Metanephros (tissue), 2 donors: ENCODE measurements around the genes HMX1, USP17L20 and USP17L25.

GRCh38 chr4:8536880-8537680 lies 43.1 kb upstream of the GPR78 start:
- RAMPAGE, long total RNA: no peak

GRCh38 chr4:8871713-8872399 lies at the start of gene HMX1:
Gene HMX1 (minus strand): TSS chr4:8871839.
- RAMPAGE, long total RNA: no peak

GRCh38 chr4:8956178-8956597 lies 84.5 kb upstream of the HMX1 start:
- RAMPAGE, long total RNA: no peak

- RAMPAGE, long total RNA: no peak
These were observed 46.5 kb upstream of the FAM90A26 start for GRCh38 chr4:9123756-9124000.

GRCh38 chr4:9257936-9258217 lies at the start of gene USP17L20:
Gene USP17L20 (plus strand): TSS chr4:9258124.
- RAMPAGE, long total RNA: no peak

- RAMPAGE, long total RNA: no peak
These were observed at the start of gene USP17L25 for GRCh38 chr4:9329660-9330176. Gene USP17L25 (plus strand): TSS chr4:9329911.

- RAMPAGE, long total RNA: no peak
These were observed 18.2 kb downstream of the USP17L30 start for GRCh38 chr4:9381159-9381500.

DNA sequence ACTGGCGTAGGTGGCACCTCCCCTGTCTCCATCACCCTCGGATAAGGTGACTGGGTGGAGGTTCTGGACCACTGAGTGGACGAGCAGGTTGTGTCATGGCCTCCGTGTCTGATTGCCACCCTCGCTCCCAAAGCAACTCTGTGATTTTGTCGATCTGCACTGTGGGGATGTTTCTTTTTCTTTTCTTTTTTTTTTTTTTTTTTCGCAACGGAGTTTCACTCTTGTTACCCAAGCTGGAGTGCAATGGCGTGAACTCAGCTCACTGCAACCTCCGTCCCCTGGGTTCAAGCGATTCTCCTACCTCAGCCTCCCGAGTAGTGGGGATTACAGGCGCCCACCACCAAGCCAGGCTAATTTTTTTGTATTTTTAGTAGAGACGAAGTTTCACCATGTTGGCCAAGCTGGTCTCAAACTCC lies 56.2 kb downstream of the DEFB131A start:
- RAMPAGE, long total RNA: no peak

DNA sequence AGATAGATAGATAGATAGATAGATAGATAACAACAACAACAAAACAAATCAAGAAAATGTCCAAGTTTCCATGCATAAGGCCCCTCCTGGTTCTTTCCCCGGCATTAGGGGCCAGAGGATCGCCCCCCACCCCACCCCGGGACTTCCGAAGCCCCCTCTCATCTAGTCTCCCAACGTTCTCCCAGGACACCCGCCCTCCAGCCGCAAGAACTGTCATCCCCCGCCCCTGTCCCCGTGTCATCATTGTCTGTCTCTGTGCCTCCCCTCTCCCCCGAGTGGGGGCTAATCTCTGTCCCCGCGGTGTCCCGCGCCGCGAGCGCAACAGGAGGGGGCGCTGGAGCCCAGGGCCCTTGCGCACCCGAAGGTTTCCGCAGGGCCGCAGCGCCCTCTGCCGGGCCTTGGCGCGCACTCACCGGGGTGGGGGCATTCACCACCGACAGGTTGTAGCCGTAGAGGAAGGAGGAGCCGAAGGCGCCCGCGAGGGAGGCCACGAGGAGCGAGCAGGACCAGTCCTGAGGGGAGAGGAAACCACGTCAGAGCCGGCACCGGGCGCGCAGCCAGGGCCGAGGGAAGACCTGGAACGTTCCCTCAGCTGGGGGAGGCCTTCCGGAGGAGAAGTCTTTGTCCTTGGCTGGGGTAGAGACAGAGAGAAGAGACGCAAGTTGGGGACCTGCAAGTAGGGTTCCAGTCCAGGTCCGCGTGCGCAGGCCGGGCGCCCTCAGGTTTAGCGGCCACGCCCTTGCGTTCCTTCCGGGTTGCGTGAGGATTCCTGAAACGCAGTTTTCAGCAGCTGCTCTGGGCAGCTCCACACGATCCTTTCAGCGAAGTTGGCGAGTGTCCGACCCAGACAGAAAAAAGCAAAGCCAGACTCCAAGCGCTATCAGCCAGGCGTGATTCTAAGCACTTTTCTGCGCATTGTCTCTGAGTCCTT lies 2.5 kb downstream of the SLC2A9 start:
- RAMPAGE, long total RNA: no peak

- RAMPAGE, long total RNA: no peak
These were observed 30.1 kb downstream of the WDR1 start for GRCh38 chr4:10086507-10086899.

GRCh38 chr4:10115084-10115648 lies 1.4 kb downstream of the WDR1 start:
- RAMPAGE, long total RNA: no peak

DNA sequence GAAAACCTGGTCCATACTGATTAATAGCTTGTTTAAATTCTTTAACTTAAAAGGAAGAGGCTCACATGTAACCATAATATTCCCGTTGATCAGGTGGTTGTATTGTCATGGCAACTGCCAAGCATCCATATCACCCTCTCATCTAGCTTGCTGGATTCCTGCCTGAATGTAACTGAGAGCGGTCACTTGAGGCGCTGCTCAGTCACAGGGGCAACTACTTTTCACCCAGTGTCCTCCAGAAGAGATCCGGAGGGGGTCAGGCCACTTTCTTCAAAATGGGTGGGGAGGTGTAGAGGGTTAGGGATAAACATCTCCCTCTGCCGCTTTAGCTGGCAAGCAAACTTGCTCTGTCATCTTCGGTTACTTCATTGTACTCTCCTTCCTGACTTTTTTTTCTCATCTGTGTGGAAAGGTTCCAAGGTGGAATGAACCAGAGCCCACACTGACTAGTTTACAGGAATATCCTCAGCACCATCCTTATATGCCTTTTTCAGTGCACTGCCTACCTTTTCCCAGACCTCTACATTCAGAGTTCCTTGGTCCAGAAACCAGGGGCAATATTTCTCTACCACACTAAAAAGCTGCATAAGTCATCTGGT lies 56.8 kb upstream of the WDR1 start:
- RAMPAGE, long total RNA: no peak

GRCh38 chr4:10410664-10411090 lies 46.5 kb downstream of the ZNF518B start:
- RAMPAGE, long total RNA: no peak

GRCh38 chr4:10421844-10422116 lies 35.4 kb downstream of the ZNF518B start:
- RAMPAGE, long total RNA: no peak

DNA sequence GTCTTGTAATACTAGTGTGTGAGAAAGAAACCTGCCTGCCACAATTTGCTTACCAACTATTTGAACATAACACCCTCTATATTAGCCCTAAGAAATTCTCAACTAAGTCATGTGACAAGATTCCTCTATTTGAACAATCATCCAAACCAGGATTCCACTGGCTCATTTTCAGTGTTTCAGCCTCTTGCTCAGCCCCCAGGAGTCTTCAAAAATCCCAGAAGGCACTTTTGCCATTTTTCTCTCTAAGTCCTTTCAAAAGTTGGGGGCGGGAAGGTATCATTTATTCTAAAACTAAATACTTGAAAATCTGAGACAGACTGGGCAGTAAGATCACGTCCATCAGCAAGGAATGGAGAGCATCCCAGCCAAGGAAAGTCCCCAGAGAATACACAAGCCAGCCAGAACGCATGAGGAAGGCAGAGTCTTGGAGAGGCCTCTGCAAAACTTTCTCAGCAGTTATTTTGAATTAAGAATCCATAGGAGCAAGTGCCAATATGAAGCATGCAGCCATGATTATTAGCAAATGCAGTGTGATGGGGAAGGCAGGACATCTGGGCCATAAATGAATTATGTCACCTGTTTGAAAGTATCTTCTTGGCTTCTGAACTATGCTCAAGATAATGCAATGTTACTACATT lies 7.4 kb downstream of the ZNF518B start:
- RAMPAGE, long total RNA: no peak

DNA sequence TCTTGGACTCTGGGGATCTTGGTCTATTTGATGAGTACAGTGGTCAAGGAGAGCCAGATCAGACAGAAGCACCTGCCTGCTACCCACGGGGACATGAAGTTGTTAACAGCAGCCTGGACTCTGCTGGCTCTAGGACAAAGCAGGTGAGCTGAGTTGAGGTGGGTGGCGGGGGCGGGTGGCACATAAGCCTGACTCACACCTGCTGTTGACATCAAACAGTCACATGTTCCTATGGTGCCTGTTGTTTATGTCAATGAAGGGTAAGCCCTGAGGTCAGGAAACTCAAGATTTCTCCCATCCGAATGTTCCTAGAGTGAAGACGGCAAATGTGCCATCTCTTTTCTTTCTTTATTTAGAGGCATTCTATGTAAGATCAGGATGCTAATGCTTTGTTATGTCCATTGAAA lies 50.2 kb upstream of the CLNK start:
- RAMPAGE, long total RNA: no peak

- RAMPAGE, long total RNA: no peak
These were observed 51.8 kb upstream of the CLNK start for GRCh38 chr4:10736384-10736796.

- RAMPAGE, long total RNA: no peak
These were observed 279.1 kb downstream of the HS3ST1 start for GRCh38 chr4:11149551-11150016.

DNA sequence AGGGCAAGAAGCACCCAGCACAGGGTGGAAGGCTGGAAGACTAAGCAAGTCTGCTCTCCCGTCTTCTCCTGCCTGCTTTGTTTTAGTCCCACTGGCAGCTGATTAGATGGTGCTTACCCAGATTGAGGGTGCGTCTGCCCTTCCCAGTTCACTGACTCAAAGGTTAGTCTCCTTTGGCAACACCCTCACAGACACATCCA lies 157.4 kb downstream of the HS3ST1 start:
- RAMPAGE, long total RNA: no peak

DNA sequence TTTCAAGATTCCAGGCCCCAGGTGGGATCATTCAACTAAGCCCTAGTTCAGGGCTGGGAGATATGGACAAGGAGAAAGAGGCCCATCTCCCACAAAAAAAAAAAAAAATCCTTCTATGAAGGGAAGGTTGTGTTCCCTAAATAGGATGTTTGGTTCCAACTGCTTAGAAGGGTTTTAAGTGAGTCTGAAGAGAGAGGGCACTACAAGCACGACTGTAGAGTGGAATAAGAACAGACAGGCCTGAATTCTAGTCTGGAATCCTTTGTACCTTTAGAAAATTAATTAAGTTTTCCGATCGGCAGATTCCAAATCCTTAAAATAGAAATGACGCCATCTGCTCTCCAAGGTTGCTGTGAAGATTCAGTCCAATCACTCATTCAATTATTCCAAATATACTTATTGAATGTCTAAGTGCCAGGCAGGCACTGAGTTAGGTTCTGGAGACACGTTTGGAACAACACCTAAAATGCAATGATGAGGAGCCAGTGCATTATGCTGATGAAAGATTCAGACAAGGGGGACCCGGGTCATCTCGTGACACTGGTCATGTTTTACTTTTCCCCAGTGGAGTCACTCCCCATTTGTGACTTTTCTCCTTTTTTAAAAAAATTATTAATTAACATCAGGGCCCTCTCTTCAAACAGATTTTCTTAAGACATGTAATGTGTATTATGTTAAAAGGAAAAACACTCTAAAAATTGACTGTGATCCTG lies 3.8 kb downstream of the HS3ST1 start:
- RAMPAGE, long total RNA: no peak